HT1080 (cell line): ENCODE measurements around the genes FLT3LG and ATF5.

RAMPAGE:
- cytosol, long total RNA: no peak
- long total RNA: no peak
- nucleus, long total RNA: no peak
These were observed 52.7 kb downstream of the TRPM4 start for GRCh38 chr19:49209942-49210961.

DNA sequence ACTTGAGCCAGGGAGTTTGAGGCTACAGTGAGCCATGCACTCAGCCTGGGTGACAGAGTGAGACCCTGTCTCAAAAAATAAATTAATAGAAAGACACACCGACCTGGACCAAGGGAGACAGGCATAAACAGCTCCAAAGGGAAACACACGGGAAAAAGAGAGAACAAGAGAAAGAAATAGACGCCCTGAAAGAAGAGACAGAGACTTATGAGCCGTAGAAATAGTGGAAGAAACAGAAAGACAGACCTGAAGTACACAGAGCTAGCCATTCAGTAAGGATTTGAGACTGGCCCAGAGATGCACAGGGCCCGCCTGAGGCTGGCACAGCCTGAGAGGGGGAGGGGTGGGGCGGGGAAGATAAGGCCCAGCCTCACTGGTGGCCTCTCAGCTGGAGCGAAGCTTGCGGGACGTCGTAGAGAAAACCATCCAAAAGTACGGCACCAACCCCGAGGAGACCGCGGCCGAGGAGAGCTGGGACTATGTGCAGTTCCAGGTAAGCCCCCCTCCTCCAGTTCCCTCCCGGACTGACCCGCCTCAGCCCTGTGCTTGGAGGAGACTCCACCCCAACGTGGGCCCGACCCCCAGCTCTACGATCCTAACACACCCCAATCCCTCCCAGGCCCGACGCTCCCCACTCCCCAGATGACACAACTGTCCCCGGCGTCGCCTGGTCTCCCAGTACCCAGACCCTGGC, 2.5 kb downstream of the CD37 start:
RAMPAGE:
- cytosol, long total RNA: no peak
- long total RNA: no peak
- nucleus, long total RNA: no peak

RAMPAGE:
- cytosol, long total RNA: no peak
- long total RNA: no peak
- nucleus, long total RNA: no peak
These were observed 2.1 kb downstream of the TEAD2 start for GRCh38 chr19:49359746-49360978.

GRCh38 chr19:49446517-49446813, 5.1 kb upstream of the SLC17A7 start:
RAMPAGE:
- cytosol, long total RNA: no peak
- long total RNA: no peak
- nucleus, long total RNA: no peak

RAMPAGE:
- cytosol, long total RNA: no peak
- long total RNA: no peak
- nucleus, long total RNA: no peak
These were observed 4.7 kb downstream of the PIH1D1 start for GRCh38 chr19:49446970-49447239.

GRCh38 chr19:49453757-49454474, 891 bp downstream of the ALDH16A1 start:
RAMPAGE:
- cytosol, long total RNA: no peak
- long total RNA: no peak
- nucleus, long total RNA: no peak

RAMPAGE:
- cytosol, long total RNA: no peak
- long total RNA: no peak
- nucleus, long total RNA: no peak
These were observed at the start of gene FLT3LG for GRCh38 chr19:49473680-49474892. TSS of gene FLT3LG (plus strand) at chr19:49474215.

GRCh38 chr19:49515680-49516255, 3.3 kb downstream of the FCGRT start:
RAMPAGE:
- cytosol, long total RNA: no peak
- long total RNA: no peak
- nucleus, long total RNA: no peak

DNA sequence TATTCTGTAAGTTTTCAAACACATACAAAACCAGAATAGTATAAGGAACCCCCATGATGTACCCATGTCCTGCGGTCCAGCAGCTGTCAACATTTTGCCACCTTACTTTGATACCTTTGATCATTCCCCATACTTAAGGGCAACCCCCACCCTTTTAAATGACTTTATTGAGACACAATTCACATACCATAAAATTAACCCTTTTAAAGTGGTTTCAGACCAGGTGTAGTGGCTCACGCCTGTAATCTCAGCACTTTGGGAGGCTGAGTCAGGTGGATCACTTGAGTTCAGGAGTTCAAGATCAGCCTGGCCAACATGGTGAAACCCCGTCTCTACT, 19.0 kb downstream of the NOSIP start:
RAMPAGE:
- cytosol, long total RNA: no peak
- long total RNA: no peak
- nucleus, long total RNA: no peak

DNA sequence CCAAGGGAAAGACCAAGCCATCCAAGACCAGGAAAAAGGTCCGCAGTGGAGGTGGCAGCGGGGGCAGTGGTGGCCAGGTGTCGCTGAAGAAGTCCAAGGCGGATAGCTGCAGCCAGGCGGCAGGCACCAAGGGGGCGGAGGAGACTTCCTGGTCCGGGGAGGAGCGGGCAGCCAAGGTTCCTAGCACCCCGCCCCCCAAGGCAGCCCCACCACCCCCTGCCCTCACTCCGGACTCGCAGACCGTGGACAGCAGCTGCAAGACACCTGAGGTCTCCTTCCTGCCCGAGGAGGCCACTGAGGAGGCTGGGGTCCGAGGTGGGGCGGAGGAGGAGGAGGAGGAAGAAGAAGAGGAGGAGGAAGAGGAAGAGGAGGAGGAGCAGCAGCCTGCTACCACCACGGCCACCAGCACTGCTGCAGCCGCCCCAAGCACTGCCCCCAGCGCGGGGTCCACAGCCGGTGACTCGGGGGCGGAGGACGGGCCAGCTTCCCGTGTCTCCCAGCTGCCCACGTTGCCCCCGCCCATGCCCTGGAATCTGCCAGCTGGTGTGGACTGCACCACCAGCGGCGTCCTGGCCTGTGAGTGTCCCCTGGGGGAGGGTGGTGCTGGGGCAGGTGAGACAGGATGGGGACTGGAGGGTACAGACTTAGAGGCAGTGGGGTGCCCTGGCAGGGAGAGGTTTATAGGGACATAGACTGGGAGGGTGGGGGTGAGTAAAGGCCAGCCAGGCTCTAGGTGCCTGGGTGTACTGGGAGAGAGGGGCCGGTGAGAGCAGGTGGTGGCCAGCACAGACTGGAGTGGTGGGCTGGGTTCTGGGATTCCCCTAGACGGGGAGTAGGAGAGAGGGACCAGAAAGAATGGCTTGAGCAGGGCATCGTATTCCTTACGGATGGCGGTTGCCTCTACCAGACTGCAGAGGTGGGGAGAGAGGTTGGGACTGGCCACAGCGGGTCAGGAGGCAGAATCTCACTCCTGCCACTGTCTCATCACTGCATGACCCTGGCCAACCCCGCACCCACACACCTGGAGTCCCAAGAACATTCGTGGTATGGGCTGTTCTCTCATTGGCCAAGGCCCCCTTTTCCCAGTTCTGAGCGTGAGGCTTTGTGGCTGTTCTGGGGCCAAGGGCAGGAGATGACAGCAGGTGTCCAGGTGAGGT, 11.5 kb downstream of the SCAF1 start:
RAMPAGE:
- cytosol, long total RNA: no peak
- long total RNA: no peak
- nucleus, long total RNA: no peak

RAMPAGE:
- cytosol, long total RNA: no peak
- long total RNA: no peak
- nucleus, long total RNA: no peak
These were observed 1.2 kb downstream of the CPT1C start for GRCh38 chr19:49692087-49692581.

DNA sequence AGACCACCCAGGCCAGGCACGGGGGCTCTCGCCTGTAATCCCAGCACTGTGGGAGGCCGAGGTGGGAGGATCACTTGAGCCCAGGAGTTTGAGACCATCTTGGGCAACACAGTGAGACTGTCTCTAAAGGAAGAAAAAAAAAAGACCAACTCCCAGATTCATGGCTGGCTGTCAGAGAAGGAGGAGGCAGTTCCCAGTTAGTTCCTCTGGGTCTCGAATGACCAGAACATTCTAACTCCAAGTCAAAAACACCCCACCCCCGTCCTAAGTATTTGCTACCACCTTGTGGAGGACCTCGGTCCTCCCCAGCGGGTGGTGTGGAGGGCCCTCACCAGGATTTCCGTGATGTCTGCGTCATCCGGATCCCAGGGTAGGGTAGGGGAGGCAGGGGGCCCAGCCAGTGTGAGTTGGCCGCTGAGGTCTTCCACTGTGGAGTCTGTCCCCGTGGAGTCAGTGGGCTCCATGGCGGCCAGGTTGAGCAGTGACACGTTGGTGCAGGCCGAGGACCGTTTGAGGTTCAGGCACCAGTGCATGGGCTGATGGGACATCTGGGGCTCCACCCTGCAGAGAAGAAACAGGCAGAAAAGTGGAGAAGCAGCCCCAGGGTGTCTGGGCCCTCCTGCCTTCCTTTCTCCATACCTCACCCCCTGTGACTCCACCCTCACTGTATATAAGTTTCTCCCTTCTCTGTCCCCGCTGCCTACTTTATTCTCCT, 1.3 kb downstream of the TSKS start:
RAMPAGE:
- cytosol, long total RNA: no peak
- long total RNA: no peak
- nucleus, long total RNA: no peak

GRCh38 chr19:49769122-49769905, 2.5 kb downstream of the AP2A1 start:
RAMPAGE:
- cytosol, long total RNA: no peak
- long total RNA: no peak
- nucleus, long total RNA: no peak

DNA sequence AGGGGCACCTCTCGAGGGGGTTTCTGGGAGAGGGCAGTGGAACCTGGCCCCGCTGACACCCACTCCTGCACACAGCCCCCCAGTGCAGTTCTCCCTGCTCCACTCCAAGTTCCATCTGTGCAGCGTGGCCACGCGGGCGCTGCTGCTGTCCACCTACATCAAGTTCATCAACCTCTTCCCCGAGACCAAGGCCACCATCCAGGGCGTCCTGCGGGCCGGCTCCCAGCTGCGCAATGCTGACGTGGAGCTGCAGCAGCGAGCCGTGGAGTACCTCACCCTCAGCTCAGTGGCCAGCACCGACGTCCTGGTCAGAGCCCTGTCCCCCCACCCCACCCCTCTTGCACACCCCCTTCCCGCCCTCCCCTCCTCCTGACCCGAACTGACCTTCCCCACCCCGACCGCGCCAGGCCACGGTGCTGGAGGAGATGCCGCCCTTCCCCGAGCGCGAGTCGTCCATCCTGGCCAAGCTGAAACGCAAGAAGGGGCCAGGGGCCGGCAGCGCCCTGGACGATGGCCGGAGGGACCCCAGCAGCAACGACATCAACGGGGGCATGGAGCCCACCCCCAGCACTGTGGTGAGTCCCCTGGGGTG, 11.7 kb downstream of the FUZ start:
RAMPAGE:
- cytosol, long total RNA: no peak
- long total RNA: no peak
- nucleus, long total RNA: no peak

DNA sequence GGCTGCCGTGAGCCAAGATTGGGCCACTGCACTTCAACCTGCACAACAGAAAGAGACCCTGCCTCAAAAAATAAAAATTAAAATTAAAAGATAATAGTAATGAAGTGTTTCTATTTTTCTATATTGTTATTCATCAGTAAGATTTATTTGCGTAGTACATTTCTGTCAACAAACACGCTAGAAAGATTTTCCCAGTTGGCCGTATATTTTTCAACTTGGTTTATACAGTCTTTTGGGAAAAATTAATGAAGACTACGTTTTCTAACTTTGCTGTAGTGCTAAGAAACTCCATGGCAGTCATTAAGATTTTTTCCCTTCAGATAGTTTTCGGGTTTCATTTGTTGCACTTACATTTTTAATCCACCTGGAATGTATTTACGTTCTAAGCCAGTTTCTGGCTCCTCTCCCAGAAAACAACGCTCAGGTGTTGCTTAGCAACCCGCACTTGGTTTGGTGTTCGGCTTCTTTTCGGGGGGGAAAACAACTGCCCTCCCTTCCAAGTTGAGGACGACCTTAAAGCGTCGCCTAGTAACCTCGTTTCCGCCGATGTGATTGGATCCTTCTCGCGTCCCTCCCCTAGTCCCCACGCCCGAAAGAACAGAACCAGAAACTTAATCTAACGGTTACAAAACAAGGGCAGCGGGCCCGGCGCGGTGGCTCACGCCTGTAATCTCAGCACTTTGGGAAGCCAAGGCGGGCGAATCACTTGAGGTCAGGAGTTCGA, 927 bp upstream of the MED25 start:
RAMPAGE:
- cytosol, long total RNA: no peak
- long total RNA: no peak
- nucleus, long total RNA: no peak

DNA sequence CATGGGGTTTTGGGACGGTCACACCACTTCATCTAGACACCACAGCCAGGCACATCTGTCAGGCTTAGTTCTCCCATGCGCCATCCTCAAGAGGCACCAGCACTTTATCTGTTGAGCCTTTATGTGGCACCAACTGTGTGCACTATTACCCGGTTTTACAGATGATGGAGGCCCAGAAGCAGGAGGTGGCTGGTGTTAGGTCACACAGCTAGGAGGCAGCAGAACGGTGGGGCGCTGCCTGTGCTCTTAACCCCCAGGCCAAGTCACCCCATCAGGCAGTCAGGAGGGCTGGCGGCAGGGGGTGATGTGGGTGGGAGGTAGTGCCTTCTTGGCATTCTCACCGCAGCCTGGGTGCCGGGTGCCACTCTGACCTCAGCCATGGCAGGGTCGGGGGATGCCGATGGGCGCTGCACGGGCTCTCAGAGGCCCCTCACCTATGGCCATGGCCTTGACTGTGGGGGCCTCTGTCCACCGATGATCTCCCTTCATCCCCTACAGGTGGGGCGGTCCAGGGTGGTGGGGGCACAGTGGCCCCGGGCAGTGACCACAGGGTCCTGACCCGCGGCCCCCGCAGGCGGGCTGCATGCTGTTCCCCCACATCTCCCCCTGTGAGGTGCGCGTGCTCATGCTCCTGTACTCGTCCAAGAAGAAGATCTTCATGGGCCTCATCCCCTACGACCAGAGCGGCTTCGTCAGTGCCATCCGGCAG, 10.8 kb downstream of the PNKP start:
RAMPAGE:
- cytosol, long total RNA: no peak
- long total RNA: no peak
- nucleus, long total RNA: no peak

GRCh38 chr19:49858008-49858803, 9.2 kb downstream of the PNKP start:
RAMPAGE:
- cytosol, long total RNA: no peak
- long total RNA: no peak
- nucleus, long total RNA: no peak

DNA sequence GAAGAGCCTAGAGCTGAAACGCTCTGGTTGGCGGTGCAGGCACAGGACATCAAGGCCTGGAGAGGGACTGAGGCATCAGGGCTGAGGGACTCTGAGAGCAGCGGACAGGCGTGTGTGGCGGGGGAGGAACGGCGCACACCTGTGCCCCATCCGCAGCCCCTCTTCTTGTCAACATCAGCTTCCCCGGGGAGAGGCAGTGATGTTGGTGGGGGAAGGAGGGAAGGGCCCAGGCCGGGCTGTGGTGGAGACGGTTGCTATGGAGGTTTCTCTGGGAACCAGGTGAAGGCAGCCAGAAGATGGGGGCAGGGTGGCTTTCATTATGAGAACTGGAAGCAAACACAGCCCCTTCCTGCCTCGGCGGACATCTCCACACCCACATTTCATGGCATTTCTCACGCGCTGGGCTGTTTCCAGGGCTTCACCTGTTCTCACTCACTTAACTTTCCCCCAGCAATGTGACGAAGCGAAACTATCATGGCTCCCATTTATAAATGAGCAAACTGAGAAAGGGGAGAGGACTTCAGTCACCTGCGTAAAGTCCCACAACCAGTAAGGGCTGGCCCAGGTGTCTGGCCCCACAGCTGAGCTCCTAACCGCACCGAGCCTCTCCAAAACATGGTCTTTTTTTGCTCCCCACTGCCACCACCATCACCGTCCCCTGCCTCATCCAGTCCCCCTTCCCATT, 8.1 kb upstream of the ATF5 start:
RAMPAGE:
- cytosol, long total RNA: no peak
- long total RNA: no peak
- nucleus, long total RNA: no peak

GRCh38 chr19:49928998-49929672, at the start of gene ATF5:
TSS of gene ATF5 (plus strand) at chr19:49929205.
RAMPAGE:
- cytosol, long total RNA: start-site peak on the minus strand at chr19:49929441-49929492, 236 and 245 reads in 2 replicates
- long total RNA: start-site peak on the minus strand at chr19:49929441-49929492, 333 reads
- nucleus, long total RNA: no peak

RAMPAGE:
- cytosol, long total RNA: no peak
- long total RNA: no peak
- nucleus, long total RNA: no peak
These were observed 4.8 kb upstream of the MYH14 start for GRCh38 chr19:50198723-50199010.